Bronchial lymph node (tissue), 1 donor: ENCODE data around the genes ZNF510 and NUTM2G.

DNA sequence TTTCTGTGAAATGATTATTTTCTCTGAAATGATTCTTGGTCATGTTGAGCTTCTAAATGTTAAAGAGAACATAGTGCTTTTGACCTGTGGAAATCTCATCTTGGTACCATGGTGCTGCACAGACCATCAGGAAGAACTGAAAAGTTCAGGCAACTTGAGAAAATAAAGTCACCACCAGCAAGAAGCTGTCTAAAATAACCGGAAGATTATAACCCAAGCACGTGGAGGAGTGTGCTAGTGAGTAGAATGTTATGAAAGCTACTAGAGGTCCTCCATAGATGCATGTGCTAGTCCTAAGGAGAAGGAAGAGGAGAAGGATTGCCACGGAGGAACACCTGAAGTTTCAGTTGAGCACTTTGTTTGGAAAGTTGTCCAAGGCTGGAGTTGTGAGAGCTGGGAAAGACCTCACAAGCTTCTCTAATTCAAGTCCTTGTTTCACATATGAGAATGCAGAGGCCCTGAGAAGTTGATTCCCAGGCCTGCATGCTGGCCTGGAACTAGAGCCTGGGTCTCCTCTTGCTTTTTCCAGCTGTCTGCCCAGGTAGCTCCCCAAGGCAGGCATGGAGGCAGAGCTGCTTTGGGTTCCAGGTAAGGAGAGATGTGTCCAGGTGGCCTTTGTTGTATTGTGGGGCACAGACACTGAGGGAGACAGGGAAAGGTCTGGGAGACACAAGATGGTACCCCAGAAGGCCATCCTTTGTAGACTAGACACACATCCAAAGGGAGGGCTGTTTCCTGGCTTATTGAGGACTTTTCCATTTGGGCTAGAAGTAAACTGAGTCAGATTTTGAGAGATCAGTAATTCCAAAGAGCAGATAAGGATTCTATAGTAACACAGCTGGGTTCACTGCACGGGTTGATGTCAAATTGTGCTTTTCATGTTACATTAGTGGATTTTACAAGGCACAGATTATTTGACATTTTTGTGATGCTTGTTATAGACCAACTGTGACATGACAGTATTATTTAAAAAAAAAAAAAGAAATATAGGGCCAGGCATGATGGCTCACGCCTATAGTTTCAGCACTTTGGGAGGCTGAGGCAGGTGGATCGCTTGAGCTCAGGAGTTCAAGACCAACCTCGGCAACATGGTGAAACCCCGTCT lies 293.5 kb downstream of the AOPEP start:
- PRO-cap = no peak

DNA sequence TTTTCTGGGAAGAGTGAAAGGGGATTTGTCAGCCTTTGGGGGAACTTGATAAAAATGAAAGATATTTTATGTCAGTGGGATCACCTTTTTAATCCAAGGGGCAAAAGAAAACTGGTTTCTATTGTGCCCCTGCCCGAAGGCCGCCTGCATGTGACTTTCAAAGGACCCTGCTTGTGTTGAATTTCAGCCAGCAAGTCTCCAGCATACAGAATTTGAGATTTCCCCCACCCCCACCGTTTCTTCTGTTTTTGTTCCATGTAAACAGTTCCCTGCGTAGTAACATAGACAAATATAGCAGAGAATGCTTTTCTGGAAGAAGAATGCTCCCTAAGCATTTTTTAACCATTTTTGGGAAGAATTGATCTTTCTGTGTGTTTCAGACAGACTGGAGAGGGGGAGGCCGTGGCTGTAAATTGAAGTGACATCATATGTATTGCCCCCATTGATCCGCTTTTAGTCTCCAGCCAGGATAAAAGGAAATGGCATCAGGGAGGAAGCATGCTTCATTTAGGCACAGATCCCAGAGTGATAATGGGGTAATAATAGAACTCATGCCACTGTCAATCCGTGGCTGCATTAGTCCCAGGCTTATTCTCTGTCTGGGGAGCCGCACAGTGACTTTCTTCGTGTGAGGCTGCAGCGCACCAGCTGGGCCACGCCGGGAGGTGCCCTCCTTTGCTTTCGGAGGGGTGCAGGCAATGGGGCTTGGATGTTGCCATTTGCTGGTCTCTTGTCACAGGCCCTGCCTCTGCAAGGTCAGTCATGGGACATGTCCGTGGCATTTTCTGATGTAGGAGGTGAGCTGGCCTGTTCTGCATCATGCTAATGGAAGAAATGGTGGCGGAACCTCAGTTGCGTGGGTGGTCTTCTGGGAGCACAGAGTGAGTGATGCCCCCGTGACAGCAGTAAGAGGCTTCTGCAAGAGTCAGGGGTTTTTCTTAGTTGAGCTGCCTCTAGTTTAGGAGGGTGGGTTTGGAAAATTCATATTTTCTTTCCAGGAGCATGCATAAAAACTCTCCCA lies 261.5 kb downstream of the FANCC start:
- PRO-cap = bidirectional peak, plus-strand start at position 472 of the sequence, minus-strand start at position 214 of the sequence; unidirectional peak, plus-strand start at position 617 of the sequence

GRCh38 chr9:95065089-95065664 lies 252.3 kb downstream of the FANCC start:
- PRO-cap = no peak

GRCh38 chr9:95068981-95069464 lies 248.5 kb downstream of the FANCC start:
- PRO-cap = no peak

GRCh38 chr9:95103815-95104515 lies 213.5 kb downstream of the FANCC start:
- PRO-cap = no peak

DNA sequence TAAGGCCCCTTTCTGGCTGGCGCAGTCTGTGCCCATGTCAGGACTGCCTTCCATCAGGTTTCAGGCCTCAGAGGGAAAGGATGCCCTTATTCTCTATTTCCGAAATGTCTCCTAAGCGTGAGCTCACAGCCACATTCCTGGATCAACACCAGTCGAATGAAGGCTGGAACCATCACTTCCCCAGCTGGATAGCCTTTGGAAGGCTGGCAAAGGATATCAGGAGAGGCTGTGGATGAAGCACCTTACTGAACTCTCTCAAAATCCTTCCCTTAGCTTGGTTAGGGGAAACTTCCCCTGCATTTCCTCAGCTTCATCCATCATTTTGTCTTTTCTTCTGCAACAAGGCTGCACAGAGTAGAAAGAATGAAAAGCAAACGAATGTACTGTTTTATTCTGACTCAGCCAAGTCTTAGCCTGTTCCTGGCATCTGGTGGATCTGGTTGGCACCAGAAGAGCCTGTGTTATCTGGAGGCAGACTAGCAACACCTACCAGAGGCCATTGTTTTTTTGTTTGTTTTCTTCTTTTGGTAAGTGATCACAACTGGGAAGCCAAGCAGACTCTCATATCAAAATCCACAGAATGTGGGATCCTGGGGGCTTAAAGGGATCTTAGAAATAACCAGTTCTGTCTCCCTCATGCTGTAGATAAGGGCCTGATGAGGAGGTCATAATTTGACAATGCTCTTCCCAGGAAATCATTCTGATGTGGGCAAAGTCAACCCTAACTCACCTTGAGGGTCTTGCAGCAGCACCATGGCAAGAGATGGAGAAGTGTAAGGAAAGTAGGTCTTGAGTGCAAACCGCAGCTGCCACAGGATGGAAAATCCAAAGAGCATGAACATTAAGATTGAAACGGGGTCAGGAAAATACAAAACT lies 200.7 kb downstream of the FANCC start:
- PRO-cap = no peak

GRCh38 chr9:95127393-95128101 lies 190.0 kb downstream of the FANCC start:
- PRO-cap = unidirectional peak, minus-strand start at chr9:95127762

GRCh38 chr9:95131166-95132028 lies 186.1 kb downstream of the FANCC start:
- PRO-cap = no peak

DNA sequence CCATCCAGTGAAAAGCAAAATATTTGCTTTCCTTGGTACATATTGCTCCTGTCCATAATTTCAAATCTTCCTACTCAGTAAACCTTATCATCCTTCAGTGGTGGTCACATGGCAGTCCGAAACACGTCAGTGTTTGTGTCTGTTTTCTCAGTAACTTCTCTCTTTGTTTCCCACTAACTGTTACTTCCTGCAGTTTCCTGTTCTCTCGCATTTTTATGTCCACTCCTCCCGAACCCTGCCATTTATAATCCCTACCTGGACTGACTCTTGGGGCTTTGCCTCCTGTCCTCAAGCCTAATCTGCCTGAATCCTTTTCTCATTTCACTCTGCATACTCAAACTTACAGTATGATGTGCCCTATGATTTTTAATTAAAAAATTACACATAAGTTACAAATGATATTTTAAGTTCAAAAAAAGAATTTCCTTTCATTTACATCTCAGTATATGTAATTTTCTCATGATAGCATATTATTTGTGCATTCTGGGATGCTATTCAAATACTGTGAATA lies 128.9 kb downstream of the FANCC start:
- PRO-cap = no peak

- PRO-cap = no peak
These were observed 74.9 kb downstream of the PTCH1 start for GRCh38 chr9:95434143-95434635.

DNA sequence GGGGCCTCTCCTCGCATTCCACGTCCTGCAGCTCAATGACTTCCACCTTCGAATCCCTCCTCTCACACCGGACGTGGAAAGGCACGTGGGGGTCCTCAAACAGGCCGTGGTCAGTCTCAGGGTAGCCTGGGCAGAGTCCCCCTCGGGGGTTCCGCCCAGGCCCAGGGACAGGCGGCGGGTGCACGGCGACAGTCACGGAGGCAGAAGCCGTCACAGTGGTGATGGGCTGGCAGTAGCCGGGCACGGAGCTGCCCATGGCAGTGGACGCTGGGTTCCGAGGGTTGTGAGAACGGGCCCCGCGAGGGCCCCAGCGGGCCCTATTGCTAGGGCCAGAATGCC lies 62.2 kb downstream of the PTCH1 start:
- PRO-cap = no peak

DNA sequence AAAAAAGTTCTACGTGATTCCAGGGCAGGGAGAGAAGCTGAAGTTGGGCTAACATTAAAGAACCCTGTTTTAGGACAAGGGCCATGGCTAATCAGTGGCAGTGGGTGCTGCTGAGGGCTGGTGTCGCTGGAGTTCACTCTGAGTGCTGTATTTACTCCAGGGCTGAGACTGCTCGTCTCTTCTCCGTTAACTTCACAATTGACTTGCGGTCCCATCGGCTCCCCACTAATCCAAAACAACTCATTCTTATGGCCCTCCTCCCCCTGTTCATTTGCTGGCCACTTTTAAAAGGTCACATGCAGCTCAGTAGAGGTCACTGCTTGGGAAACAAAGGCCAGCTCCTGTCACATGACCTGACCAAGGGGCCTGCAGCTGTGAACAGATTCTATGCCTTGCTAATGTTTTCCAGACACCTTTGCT lies 30.8 kb downstream of the PTCH1 start:
- PRO-cap = no peak

DNA sequence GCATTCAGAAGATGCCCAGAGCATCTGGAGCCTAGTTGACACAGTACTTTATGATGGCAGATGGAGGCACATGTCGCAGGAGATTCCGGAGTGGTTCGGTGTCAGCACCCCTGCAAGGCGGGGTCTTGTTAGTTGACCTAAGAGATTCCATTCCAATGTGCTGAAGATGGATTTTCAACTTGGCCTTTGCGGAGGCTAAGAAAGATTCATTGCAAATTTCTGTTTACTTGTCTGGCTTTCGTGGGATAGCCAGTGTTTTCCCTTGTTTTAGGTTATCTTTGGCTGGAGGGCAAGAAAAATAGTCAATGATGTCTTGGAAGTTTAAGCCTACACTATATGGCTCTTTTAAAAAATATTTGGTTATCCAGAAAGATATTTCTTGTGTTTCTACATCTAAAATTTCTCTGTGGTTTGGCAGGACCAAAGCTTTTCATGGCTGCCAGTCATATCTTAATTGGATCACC lies 131.3 kb upstream of the PTCH1 start:
- PRO-cap = no peak

- PRO-cap = unidirectional peak, minus-strand start at chr9:96121250
These were observed 180.9 kb downstream of the HSD17B3 start for GRCh38 chr9:96120982-96121647.

DNA sequence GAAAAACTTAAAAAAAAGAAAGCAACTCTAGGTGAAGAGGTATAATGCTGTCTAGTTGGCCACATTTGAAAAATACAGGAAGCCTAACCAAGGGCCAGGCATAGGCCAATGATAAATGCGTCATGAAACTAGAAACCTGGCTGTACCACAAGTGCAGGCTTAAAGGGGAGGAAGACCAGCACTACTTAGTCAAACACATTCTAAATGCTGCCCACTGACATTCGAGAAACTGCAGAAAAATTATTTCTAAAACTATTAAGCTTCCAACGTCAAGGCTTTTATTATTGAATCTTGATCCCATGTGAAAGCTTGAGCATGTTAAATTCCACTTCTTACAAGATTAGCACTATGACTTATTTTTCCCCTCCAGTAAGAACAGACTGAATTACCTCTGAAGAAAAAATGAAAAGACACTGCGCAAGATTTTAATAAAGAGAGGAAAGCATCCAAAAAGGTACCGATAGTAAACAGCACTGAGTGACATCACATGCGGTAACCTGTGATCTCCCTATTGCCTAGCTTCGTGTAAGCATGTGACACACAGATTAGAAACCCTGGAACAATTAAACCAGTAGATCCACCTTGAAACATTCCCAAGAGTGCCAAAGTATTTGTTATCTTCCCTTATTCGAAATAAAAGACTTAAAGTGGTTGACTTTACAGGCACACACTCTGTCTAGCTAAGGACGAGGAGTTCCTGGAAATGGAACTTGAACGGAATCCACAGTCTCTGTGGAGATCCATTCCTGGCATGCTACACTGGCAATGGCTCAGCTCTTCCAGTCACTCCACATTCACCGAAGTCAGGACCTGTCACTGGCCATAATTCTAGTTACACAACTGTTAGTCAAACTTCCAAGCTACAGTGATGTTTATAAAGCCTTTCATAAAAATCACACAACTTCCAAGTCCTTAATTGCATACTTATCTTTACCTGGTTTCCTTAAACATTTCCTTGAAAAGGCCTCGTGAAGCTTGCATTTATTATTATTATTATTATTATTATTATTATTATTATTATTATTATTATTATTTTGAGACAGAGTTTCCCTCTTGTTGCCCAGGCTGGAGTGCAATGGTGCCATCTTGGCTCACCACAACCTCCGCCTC lies 15.9 kb downstream of the CDC14B start:
- PRO-cap = no peak

GRCh38 chr9:96777149-96778526 lies at the start of gene ZNF510:
Gene ZNF510, minus strand, starts transcription at chr9:96778087.
- PRO-cap = bidirectional peak, plus-strand start at chr9:96778171, minus-strand start at chr9:96778066

DNA sequence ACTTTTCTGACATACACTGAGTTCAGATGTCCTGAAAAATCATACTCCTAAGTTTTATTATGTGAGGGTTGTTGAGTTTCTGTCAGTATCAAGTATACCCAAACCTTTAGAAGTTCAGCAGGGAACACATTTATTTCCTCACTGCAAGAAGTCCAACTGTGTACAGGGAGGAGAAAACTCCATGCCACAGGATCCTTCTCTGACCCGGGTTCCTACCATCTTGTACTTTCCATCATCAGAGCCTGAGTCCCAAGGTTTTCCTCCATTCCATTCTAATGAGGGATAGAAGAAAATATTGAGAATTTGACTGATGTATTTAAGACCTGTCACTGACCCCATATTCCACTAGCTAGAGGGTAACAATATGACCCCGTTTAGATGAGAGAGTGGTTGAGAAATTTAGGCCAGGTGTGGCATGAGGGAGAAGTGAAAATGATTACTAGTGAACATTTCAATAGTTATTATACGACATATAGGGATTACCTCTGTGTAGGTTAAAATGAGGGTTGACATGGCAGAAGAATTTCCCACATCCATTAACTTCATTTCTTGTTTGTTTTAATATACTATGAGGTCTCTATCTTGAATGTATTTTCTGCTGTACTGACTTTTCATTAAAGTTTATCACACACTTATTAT lies 37.3 kb downstream of the ZNF782 start:
- PRO-cap = no peak

DNA sequence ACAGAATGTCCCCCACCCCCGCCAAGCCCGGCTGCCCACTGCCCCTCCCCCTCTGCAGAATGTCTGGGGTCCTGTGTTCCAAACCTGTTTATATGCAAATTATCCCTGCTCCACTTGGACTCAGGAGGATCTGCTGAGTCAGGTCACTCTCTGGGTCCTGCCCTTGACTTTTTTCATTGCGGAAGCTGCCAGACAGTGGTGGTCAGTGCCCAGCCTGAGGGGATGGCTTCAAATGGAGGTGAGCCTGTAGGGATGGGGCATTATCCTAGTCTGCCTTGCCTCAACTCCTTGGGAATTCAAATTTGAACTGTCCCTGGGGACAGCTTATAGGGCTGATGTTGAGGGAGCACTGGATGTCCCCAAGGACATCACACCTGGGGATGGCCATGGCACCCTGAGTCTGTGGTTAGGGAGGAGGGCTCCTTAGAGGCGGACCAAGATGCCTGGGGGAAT lies at the start of gene NUTM2G:
Gene NUTM2G, plus strand, starts transcription at position 41 of the 453 bp plus-strand sequence.
- PRO-cap = no peak

GRCh38 chr9:97327881-97328247 lies 20.4 kb downstream of the CCDC180 start:
- PRO-cap = no peak

GRCh38 chr9:97406673-97407151 lies 5.2 kb upstream of the TDRD7 start:
- PRO-cap = no peak